Non-pigmented ciliary epithelial cell (primary cell): ENCODE data around the gene HOXC11.

- RRBS = no CpG with 5 or more reads among the region's 22 CpGs
These were observed 12.6 kb downstream of the EIF4B start for GRCh38 chr12:53018711-53019356.

DNA sequence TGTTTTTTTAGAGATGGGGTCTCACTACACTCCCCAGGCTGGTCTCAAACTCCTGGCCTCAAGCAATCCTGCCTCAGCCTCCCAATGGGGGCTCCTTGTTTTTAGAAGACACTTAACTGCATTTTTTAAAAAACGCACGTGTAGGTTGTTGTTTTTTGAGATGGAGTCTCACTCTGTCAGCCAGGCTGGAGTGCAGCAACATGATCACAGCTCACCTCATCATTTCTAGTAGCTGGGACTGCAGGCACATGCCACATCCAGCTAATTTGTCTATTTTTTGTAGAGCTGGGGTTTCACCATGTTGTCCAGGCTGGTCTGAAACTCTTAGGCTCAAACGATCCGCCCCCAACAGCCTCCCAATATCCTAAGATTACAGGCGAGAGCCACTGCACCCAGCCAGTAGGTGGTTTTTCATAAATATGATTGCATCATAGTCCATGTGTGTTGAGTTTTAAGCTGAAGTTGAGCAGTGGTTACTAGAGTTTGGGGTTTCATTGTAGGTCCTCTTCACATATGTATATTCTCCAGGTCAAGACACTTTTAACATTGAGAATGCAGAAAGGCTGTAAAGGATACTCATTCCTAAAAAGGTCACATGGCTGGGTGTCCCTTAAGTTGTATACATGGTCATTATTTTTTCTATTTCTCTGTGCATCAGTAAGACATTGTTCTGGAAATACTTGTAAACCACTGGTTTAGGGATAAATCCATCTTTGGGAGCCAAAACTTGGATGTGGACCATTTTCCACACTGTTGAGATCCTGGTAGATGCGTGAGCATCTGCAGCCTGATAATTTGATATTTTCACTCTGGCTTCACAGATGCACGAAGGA, 13.1 kb upstream of the TNS2 start:
- RRBS = no CpG with 5 or more reads among the region's 7 CpGs

GRCh38 chr12:53063628-53064759, 14.1 kb downstream of the TNS2 start:
- RRBS = no CpG with 5 or more reads among the region's 19 CpGs

GRCh38 chr12:53180962-53181176, 144 bp upstream of the CSAD start:
- RRBS = under 1% methylated on average over 24 of the region's 32 CpGs

DNA sequence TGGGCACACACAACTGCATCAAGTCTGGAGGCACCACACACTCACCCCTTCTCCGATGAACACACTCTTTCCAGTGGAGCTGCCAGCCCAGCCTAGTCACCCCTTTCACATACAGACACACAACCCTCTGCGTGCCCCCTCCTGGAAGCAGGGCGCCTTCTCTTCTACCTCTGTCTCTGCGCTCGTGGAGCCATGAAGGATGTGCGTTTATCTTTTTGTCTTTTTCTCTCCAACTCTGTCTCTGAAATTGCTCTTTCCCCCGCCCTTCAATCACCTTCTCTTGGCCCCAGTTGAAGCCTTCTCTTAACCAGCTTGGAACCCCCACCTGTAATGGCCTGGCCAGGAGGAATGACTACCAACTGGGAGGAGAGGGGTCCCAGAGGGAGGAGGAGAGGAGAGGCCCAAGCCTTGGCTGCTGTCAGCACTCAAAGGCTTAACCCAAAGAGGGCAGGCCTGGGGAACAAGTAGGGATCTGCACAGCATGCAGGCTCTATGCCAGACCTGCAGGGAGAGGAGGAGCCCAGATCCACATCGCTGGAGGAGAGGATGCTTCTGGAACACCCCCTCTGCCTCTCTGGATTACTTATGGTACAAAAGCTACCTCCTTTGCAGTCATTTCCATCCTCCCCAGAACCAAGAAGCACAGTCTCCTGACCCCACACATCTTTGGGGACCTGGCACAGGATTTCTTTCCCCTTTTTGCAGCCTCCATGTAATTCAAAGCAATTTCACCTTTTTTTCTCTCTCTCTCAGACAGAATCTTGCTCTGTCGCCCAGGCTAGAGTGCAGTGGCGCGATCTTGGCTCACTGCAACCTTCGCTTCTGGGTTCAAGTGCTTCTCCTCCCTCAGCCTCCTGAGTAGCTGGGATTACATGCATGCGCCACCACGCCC, 6.4 kb downstream of the RARG start:
- RRBS = no CpG with 5 or more reads among the region's 14 CpGs

DNA sequence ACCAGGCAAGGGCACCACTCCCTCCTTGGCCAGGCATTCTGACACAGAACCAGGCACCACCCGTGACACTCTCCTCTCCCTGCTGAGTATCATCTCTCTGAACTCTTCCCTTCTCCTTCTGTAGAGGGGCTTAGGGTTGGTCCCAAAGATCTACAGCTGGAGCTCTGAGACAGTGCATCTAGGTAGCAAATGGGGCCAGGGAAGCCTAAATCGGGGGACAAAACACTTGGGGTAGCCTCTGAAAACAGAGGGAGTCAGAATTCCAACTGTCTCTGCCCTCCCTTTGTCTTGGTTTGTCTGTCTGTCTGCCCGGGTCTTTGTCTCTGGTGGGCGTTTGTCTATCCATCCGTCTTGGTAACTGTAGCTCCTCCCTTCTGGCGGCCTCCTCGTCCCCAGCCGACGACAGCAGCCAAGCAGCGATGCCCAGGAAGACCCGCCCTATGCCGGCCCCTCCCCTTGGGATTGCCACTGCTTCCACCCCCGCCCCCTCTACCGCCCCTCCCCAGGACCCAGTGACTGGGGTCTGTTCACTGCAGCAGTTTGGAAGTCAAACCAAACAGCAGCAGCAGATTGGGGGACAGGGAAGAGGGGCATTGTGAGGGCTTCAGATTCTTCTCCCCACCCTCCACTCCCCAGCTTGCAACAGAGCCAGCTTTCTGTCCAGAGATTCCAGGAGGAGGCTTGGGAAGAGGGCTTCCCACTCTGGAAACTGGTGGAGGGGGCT, 2.2 kb upstream of the RARG start:
- RRBS = no CpG with 5 or more reads among the region's 14 CpGs

DNA sequence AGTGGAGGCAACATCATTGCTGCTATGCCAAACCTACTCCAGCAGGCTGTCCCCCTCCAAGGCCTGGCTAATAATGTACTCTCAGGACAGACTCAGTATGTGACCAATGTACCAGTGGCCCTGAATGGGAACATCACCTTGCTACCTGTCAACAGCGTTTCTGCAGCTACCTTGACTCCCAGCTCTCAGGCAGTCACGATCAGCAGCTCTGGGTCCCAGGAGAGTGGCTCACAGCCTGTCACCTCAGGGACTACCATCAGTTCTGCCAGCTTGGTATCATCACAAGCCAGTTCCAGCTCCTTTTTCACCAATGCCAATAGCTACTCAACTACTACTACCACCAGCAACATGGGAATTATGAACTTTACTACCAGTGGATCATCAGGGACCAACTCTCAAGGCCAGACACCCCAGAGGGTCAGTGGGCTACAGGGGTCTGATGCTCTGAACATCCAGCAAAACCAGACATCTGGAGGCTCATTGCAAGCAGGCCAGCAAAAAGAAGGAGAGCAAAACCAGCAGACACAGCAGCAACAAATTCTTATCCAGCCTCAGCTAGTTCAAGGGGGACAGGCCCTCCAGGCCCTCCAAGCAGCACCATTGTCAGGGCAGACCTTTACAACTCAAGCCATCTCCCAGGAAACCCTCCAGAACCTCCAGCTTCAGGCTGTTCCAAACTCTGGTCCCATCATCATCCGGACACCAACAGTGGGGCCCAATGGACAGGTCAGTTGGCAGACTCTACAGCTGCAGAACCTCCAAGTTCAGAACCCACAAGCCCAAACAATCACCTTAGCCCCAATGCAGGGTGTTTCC, 2.8 kb downstream of the SP1 start:
- RRBS = no CpG with 5 or more reads among the region's 3 CpGs

GRCh38 chr12:53445855-53446416, 4.4 kb downstream of the PRR13 start:
- RRBS = no CpG with 5 or more reads among the region's 1 CpG

DNA sequence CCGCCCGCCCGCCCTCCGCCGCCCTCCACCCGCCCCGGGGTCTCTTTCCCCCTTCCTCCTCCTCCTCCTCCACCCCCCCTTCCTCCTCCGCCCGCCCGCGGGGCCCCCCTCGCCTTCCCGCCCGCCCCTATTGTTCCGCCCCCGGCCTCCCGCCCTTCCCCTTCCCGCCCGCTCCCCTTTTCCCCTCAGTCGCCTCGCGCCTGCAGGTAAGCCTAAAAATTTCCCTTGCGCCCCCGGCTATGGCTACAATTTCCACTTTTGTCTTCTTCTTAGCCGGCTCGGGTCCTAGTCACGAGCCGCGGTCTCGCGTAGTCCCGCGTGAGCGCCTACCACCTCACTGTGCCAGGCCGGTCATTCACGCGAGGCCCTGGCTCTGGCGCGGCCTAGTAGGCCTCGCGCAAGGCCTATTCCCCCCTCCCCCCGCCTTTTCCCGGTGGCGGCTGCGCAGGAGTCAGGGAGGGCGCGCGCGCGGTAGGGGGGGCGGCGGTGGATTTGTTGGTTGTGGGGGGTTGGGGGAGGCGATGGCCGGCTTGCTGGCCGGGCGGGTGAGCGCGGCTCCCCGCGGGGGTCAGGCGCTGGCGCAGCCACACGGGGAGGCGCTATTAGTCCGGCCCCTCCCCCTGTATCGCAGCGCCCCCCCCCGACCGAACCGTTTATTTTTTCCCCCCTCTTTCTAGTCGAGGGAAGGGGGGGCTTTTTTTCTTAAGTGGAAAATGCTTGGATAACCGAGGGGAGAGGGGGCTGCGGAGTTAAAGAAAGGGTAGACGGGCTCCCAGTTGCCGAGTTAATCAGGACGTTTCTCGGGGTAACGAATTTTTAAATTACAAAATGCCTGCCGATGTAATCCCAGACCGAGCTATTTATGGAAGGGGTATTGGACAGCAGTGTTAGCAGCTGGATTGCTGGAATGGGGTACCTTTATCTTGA, 532 bp downstream of the PCBP2 start:
- RRBS = 2% methylated on average over 36 of the region's 80 CpGs

- RRBS = no CpG with 5 or more reads among the region's 10 CpGs
These were observed 15.7 kb downstream of the MAP3K12 start for GRCh38 chr12:53483405-53484150.

DNA sequence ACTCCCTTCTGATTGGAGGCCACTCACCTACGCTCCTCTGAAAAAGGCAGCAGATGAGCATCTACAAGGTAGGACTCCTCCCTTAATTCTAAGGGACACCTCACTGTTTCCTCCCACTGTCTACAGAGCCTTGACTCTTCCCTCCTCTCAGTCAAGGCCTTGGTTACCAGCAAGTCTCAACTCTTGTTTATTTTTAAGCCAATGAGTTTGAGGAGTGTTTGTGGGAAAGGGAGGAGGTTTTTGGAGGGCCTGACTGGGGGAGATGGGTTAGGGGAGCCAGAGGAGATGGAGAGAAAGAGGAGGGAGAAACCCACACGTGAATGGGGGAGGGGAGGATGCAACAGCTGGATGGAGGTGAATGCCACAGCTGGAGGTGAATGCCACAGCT, 841 bp downstream of the MAP3K12 start:
- RRBS = no CpG with 5 or more reads among the region's 2 CpGs

GRCh38 chr12:53506808-53507474, 343 bp downstream of the NPFF start:
- RRBS = no CpG with 5 or more reads among the region's 10 CpGs

- RRBS = no CpG with 5 or more reads among the region's 3 CpGs
These were observed 6.4 kb upstream of the NPFF start for GRCh38 chr12:53513621-53514075.

DNA sequence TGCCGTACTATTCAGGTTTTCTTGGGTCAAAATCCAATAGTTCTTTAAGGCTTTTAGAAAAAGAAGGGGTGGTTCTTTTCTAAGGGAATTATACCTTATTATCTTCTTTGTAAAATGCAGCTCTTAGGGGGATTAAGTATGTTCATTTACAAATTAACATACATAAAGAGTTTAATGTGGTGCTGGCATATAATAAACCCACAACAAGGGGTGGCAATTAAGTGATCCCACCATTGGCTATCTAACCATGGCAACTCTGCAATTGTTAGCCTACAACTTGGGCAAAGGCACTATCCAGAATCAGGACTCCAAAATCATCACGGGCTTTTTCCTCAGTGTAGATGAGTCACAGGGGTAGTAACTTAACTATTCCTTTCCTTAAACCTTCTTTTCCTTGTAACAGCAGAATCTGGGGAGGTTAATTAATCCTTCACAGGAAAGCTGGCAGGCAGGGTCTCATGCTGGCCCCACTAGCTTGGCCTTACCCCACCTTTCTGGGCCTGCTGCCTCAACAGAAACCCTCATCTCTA, 980 bp downstream of the ATP5MC2 start:
- RRBS = no CpG with 5 or more reads among the region's 2 CpGs

- RRBS = no CpG with 5 or more reads among the region's 3 CpGs
These were observed 19.4 kb downstream of the CALCOCO1 start for GRCh38 chr12:53707899-53708130.

- RRBS = 2% methylated on average over 13 of the region's 65 CpGs
These were observed 6.8 kb upstream of the HOXC11 start for GRCh38 chr12:53965623-53966947.

GRCh38 chr12:53972773-53974139, at the start of gene HOXC11:
HOXC11 (plus strand) TSS chr12:53973126.
- RRBS = 2% methylated on average over 32 of the region's 95 CpGs

DNA sequence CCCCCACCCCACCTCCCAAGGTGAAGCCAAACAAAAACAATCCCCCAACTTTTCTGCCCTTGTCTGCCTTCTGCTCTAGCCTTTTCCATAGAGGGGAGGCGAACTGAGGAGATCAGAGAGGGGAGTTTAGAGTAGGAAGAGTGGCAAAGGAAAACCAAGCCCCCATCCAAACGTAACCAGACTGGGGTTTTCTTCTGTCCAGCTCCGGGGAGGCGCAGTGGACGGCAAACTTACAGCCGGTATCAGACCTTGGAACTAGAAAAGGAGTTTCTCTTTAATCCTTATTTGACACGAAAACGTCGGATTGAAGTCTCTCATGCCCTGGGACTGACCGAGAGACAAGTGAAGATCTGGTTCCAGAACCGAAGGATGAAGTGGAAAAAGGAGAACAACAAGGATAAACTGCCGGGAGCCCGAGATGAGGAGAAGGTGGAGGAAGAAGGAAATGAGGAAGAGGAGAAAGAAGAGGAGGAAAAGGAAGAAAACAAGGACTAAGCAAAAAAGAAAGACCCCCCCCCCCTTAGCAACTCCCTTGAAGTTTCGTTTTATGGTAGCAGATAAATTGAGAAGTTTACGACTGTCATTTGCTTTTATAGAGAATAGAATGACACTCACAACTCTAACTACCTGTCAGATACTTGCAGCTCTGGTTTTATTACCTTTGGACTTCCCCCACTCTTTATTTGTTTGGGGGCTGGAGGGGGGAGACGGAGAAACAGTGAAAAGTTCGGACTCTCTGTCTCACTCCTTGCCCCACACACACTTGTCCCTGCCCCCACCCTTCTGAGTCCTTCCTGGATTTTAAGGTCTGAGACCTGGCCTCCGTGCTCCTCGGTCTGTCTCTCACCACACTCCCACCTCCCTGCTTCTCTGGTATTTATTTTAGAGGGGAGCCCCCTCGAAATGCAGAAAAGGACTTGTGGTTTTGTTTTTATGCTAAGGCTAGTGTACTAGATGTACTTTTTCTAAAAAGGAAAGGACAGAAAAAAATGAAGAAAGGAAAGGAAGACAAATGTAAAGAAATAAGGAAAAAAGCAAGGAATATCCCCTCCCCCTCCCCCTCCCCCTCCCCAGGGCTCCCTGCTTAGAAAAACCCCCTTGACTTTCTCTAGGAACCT, 2.5 kb downstream of the HOXC8 start:
- RRBS = no CpG with 5 or more reads among the region's 20 CpGs

- RRBS = no CpG with 5 or more reads among the region's 8 CpGs
These were observed 4.6 kb downstream of the HOXC8 start for GRCh38 chr12:54013224-54013956.

GRCh38 chr12:54016431-54017588, 8.0 kb downstream of the HOXC8 start:
- RRBS = 3% methylated on average over 4 of the region's 42 CpGs